M059J (cell line): Measurements from ENCODE around the genes HABP4 and CDC14B.

DNA sequence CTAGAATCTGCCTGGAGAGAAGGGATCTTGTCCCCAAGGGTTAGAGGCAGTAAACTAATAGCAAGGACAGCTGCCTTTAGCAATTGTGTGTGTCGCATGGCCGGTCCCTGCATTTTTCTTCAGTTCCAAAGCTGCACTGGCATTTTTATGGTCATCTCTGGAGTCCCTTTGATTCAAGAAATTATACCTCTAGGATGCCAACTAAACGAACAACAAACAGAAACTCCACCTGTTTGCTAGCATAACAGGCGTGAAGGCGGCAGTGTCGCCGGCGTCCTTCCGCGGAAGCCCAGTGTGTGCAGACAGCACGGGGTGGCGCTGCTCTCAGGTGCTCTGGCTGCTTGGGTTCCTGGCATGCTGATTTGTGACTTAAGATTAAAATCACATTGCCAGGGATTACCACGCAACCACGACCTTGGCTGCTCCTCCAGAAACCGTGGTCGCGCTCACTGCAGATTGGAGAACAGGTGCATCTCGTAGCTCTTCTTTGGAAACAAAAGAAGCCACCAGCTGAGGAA, 232.6 kb downstream of the FANCC start:
- RAMPAGE, long total RNA = no peak

- RAMPAGE, long total RNA = no peak
Observed at GRCh38 chr9:95095717-95096231, 221.7 kb downstream of the FANCC start.

DNA sequence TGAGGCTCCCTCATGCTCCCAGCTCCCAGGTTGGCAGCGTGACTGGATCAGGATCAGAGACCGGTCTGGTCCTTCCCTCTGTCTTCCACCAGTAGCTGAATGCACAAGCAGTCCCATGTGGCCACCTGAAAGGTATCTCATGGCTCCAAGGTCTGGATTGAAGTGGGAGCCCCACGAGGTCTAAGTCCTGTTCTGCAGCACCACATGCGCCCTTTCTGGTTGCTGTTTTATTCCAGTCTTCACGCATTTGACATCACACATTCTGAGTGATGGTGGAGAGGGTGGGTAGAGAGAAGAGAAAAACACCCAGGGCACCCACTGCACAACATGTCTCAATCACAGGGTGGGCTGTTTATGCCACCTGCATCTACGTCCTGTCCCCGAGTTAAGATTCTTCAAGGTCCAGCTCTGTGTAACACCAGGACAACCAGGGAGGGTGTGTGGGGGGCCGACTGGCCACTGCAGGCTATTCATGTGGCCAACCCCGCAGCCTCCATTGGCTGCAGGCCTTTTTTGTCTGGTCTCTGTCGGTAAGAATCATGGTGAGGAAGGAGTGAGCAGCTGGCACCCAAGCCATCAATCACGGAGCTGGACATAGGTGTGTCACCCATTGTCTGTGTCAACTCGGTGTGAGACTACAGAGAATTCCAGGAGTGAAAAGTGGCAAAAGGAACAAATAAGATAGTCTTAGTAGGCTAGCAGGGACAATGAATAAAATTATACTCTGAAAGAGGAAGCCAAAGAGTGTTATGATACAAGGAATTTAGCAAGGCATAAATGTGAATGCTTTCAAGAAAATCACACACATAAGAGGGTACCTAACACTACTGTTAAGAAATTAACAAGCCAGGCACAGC, 204.6 kb downstream of the FANCC start:
- RAMPAGE, long total RNA = no peak

DNA sequence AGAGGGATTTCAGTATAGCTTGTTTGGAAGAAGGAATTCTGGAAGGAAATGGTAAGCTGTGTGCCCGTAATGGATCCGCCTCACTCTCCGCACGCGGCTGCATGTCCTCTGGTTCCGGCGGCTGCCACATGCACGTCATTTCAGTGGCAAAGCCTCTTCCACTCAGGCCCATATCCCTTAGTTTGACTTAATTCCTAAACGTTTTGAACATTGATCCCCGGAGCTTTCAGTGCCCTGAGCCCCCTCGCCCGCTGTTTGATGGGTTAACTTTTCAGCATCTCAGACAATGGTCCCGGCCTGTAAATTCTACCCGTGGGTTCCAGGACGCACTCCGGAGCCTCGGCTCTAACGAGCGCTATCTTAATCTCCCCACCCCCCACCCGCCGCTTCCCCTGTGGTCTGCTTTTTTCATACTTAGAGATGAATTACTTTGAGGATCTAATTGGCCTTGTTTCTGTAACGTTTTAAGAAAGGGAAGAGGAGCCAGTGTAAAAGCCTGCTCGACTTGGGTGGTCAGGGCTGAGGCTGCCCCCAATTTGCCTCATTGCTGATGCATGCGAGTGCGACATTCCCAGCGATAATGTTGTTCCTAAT, 3.0 kb upstream of the PTCH1 start:
- RAMPAGE, long total RNA = no peak

- RAMPAGE, long total RNA = no peak
Observed at GRCh38 chr9:95815253-95815699, 60.2 kb upstream of the ERCC6L2 start.

GRCh38 chr9:96074965-96075343, 199.5 kb downstream of the ERCC6L2 start:
- RAMPAGE, long total RNA = no peak

DNA sequence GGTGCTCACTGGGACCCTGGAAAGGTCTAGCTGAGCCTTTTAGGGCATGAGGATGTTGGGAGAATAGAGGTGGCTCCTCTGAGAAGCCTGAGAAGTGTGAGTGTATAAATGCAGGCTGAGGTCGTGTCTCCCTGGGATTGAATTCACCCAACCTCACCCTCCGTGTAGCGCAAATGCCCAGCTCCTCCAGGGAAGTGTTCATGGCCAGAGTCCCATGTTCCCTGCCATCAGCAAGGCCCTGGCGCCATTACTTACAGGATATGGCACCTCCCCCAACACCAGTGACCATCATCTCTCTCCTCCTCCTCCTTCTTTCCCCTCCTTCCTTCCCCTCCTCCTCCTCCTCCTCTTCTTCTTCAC, 206.8 kb downstream of the HSD17B3 start:
- RAMPAGE, long total RNA = no peak

DNA sequence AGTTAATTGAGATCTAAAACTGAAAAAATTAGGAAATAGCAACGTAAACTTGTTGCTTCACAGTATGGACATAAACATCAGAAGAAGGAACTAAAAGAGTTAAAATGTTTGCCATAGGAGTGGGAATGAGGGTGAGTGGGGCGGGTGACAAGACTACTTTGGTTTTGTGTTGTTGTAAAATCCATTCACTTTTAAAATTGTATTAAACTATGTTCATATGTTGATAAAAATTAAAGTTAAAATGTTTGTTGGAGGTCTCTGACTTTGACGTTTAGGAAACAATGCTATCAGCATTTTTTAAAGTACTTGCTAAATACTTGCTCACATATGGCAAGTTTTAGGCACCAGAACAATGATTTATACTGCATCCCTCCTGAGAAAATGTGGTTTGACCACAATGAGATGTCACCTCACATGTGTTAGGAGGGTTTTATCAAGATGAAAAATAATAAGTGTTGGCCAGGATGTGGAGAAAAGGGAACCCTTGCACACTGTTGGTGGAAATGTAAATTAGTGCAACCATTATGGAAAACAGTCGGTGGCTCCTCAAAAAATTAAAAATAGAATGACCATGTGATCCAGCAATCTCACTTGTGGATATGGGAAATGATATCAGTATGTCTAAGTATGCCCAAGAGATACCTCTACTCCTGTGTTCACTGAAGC, 180.9 kb downstream of the HSD17B3 start:
- RAMPAGE, long total RNA = no peak

- RAMPAGE, long total RNA = no peak
Observed at GRCh38 chr9:96169337-96170002, 132.5 kb downstream of the HSD17B3 start.

DNA sequence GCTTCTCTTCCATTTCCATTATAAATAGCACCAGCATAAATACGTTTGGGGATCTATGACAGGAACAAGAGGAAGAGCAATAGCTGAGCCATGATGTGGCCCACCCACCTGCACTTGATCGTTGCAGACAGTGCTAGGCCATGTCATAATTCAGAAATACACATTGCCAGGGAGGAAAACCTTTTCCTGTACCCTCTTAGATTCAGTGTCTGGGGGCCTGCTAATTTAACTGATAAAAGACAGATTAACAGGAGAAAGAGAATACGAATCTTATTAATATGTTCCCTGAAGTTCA, 37.6 kb downstream of the SLC35D2 start:
- RAMPAGE, long total RNA = no peak

- RAMPAGE, long total RNA = no peak
Observed at GRCh38 chr9:96399068-96399532, 15.6 kb upstream of the SLC35D2 start.

DNA sequence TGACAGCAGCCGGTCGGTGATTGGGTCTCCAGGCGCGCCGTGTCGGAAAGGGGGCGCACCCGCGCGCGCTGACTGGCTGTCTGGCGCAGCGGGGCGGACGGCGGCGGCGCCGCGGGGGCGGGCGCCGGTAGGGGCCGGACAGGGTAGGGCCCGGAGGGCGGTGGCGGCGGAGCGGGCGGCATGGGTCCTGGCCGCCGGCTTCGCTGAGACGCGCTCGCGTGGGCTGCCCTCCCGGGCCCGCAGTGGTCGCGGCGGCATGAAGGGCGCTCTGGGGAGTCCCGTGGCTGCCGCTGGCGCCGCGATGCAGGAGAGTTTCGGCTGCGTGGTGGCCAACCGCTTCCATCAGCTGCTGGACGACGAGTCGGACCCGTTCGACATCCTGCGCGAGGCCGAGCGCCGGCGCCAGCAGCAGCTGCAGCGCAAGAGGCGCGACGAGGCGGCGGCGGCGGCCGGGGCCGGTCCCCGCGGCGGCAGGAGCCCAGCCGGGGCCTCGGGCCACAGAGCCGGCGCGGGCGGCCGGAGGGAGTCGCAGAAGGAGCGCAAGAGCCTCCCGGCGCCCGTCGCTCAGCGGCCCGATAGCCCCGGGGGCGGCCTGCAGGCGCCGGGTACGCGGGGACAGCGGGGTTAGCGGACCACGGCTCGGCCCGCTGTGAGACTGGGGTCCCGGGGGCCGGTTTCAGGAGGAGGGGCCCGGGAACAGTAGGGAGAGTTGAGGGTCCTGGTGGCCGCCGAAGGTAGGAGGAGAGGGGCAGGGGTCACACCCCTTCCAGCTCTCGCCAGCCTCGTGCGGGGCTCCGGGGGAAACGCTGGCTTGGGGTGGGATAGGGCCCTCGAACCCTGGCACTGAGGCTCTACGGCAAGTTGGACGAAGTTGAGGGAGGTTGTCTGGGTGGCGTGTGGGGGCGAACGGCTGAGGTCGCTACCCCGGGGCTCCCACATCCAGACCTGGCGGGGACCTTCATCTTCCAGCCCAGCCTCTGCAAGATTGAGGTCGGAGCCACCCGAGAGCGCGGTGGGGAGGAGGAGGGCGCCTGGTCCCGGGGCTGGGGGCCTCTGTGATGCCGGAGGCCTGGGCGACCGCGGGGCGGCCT, at the start of gene HABP4:
HABP4 (plus strand) TSS at position 146 of the 1,091 bp plus-strand sequence.
- RAMPAGE, long total RNA = no peak

- RAMPAGE, long total RNA = no peak
Observed at GRCh38 chr9:96476582-96477046, 26.6 kb downstream of the HABP4 start.

- RAMPAGE, long total RNA = no peak
Observed at GRCh38 chr9:96487828-96488493, 38.0 kb downstream of the HABP4 start.

DNA sequence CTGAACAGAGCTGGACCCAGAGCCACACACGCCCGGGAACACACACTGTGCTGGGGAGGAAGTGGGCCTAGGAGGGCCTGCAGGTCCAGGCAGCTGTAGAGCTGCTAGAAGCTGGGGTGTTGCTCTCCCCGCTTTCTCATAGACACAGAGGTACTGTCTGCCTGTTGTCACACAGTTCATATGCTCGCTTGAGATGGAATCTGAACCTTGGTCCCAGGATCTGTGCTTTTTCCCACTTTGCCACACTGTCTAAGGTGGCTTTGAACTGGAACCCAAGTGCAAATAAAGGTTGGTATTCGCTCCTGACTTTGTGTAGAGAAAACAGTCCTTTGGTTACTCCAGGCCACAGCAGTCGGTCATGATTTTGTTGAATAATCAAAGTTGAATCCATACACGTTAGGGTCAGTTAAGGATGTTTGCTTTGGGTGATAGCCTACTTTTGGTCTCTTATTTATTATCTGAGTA, 41.1 kb downstream of the HABP4 start:
- RAMPAGE, long total RNA = no peak

GRCh38 chr9:96556962-96557631, 62.5 kb downstream of the CDC14B start:
- RAMPAGE, long total RNA = no peak

GRCh38 chr9:96574918-96575457, 44.7 kb downstream of the CDC14B start:
- RAMPAGE, long total RNA = no peak

GRCh38 chr9:96619030-96620285, at the start of gene CDC14B:
CDC14B (minus strand) TSS chr9:96619843.
- RAMPAGE, long total RNA = no peak

- RAMPAGE, long total RNA = no peak
Observed at GRCh38 chr9:96874699-96875727, 20.7 kb upstream of the ZNF782 start.

- RAMPAGE, long total RNA = no peak
Observed at GRCh38 chr9:96934090-96934594, 5.5 kb downstream of the NUTM2G start.